Foreskin keratinocyte (primary cell): ENCODE data around the genes KCNJ10, ATP1A4, NECTIN4 and PPOX.

- RAMPAGE, total RNA: no peak
These were observed 10.4 kb upstream of the VSIG8 start for GRCh38 chr1:159872850-159873318.

GRCh38 chr1:160030820-160031697, 731 bp downstream of the PIGM start:
- RAMPAGE, total RNA: no peak

- RAMPAGE, total RNA: no peak
These were observed 786 bp upstream of the PIGM start for GRCh38 chr1:160032519-160033032.

- RAMPAGE, total RNA: no peak
These were observed at the start of gene KCNJ10 for GRCh38 chr1:160069980-160070768. TSS of gene KCNJ10 (minus strand) at chr1:160070160.

- RAMPAGE, total RNA: no peak
These were observed 542 bp downstream of the IGSF8 start for GRCh38 chr1:160097848-160098306.

DNA sequence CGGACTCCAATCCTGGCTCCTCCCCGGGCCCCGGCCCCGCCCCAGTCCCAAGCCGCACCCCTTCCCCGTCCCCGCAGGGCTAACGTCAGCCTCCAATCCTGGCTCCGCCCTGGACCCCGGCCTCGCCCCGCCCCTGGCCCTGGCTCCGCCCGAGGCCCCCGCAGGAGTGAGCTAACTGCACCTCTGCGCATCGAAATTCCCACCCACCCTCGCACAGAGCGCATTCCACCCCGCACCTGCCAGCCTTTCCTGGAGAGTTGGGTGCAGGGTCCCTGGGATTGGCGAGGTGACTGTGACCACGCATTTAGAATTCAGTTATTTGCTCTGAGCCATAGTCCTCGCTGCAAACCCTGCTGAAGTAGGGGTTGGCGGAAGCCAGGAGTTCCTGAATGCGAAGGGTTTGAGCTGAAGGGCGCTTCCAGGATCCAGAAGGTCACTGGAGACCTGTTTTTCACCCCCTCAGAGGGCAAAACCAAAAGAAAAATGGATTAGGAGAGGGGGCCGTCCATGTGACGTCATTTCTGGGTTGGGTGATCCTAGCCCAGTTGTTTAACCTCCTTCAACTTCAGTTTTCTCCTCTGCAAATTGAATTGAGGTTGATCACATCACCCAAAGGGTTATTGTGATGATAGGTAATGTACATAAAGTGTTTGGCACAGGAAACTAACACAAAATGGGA, 700 bp upstream of the IGSF8 start:
- RAMPAGE, total RNA: no peak

- RAMPAGE, total RNA: no peak
These were observed at the start of gene ATP1A4 for GRCh38 chr1:160151391-160151797. TSS of gene ATP1A4 (plus strand) at chr1:160151603.

DNA sequence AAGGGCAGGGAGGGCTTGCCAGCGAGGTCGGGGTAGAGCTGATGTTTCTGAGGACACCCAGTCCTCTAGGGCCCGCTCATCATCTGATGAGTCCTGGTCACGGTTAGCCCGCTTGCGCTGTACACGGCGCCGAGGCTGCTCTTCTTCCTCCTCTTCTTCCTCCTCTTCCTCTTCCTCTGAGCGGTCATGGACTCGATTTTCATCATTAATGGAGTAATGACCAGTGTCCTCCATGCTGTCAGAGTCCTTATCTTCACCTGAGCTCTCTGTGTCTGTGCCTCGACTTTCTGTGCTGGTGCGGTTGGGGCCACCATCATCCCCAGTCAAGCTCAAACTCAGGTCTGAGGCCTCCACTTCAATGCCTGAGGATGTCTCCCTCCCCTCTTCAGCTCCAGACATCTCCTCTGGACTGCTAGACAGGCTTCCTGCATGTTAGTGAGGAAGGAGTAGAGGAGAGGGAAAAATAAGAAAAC, 22.4 kb downstream of the DCAF8 start:
- RAMPAGE, total RNA: no peak

DNA sequence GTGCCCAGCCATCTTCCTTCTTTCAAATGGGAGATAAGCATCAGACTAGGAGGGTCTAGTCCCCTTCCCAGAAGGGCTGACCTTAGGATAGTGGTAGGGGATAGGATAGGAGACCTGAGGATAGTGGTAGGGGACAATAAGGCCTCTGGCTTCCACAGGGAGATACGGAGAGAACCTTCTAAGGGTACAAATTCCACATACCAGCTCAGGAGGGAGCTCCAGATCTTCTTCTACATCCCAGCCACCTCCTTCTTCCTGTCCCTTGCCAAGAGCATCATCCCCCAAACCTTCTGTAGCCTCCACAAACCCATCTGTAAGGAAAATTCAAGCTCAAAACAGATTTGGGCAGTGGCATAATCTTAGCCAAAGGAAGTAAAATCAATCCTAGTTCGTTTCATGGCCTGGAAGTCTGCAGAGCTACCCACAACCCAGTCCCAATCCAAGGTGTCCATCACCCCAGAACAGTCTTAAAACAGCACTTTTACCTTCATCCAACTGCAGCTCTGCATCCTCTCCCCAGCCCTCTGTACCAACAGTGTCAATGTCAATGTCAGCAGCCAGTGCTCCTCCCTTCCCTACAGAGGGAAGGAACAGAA, 9.4 kb upstream of the PEX19 start:
- RAMPAGE, total RNA: no peak

DNA sequence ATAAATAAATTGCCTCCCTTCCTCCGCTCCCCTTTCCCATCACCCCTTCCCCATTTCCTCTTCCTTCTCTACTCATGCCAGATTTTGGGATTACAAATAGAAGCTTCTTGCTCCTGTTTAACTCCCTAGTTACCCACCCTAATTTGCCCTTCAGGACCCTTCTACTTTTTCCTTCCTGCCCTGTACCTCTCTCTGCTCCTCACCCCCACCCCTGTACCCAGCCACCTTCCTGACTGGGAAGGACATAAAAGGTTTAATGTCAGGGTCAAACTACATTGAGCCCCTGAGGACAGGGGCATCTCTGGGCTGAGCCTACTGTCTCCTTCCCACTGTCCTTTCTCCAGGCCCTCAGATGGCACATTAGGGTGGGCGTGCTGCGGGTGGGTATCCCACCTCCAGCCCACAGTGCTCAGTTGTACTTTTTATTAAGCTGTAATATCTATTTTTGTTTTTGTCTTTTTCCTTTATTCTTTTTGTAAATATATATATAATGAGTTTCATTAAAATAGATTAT, 8.4 kb upstream of the NHLH1 start:
- RAMPAGE, total RNA: no peak

DNA sequence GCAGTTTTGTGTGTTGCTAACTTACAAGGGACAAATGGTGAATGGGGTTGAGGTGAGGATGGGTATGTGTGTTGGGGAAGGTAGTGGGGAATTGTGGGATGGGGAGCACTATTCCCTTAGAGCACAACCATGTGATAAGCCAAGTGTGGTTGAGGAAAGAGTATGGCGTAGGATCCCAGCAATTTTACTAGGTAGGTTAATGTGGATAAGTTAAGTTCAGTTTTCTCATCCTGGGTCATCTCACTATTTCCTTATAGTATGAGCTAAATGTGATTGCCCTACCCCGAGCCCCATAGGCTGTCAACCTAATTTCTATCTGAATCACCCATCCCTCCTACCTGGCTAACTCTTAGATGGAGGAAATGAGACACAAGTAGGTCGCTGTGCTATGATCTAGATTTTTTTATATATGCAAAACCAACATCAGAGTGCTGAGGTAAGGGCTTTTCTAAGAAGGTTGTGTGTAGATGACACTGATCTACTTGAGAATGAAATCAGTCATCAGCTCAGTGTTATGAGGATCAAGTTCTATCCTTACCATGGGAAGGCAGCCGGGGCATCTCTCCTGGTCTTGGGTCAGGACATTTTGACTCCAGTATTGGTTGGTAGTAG, 23.8 kb downstream of the SLAMF1 start:
- RAMPAGE, total RNA: no peak

DNA sequence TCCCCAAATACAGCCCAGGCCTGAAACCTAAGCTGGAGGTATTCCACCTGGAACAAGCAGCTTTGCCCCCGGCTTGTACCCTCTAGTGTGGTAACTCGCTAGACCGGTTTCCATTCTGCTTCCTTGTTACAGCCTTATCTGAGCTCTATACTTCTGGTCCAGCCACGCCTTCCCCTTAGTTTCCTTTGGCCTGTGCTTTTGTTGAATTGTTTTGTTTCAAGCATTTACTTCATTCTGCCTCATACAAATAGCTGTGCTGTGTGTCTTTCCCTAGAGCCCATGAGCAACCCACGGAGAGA, 14.6 kb upstream of the LY9 start:
- RAMPAGE, total RNA: no peak

GRCh38 chr1:161068031-161068879, 1.4 kb downstream of the ARHGAP30 start:
- RAMPAGE, total RNA: no peak

DNA sequence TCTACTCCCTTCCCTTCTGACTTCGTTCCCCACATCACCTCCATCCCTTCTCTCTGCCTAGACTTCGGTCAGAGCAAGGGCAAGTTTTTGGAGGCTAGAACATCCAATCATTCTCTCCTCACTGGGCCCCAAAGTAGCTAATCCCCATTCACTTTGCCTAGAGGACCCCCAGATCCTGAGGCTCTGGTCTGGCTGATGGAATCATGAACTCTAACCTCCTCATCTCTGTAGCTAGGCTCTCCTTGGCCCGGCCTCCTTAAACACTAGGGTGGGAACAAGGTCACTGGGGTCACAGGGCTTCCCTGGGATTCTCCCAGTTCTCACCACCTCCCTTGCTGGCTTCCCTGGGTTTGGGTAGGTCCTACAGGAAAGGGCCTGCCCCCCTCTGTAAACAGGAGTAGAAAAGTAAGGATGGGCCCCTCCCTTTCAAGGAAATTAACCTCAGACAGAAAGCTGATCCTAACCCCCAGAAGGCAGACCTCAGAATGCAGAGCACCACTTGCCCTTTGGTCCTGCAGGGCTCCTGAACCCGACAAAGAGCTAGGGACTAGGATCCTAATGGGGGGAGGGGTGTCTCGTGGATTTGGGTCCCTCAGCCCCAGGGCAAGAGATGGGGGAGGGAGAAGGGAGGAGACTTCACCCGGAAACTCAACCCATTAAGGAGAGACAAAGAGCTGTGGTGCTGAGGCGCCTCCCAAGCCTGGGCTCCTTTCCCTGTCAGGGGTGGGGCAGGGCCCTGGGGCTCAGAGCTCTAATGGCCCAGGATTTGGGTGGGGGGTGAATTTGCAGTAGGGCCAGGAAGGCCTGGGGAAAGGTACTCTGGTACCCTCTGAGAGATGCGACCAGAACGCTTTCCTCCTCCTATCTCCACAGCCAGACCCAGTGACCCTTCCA, 3.1 kb downstream of the NECTIN4 start:
- RAMPAGE, total RNA: no peak

GRCh38 chr1:161088965-161090141, at the start of gene NECTIN4:
TSS of gene NECTIN4 (minus strand) at chr1:161089558.
- RAMPAGE, total RNA: no peak

DNA sequence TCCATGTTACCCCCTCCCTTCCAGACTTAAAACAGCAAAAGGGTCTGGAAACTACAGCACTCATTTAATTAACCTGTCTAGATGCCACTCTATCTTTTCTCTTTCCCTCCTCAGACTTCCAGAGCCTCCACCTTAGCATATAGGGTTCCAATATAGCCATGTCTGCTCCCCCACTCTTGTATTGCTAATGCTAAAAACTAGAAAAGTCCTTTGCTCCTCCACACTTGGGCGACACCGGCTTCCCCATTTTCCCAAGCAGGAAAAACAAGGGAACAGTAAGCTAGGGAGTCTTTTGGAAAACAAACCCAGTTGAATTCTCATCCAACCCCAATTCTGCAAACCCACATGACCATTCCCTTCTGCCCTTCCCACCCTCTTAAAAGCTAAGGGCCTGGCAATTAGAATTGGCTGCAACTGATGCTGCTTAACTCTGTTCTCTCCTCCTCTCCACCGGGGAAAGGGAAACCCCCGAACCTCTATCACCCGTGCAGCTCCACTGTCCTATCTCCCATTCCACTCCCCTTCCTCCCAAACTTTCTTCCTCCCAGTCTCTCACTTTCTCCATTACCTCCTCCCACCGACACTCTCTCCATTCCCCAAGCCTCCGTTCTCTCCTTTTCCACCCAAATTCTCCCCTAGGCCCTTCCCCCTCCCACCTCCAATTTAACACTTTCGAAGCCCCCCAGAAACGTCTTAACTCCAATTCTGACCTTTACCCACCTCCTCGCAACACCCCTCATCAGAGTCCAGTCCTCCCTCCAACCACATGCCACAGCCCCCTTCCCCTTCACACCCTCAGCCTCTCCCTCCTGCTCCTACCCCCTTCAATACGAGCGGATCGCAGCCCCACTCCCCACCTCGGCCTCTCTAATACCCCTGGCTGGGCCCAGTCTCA, 834 bp downstream of the DEDD start:
- RAMPAGE, total RNA: no peak

DNA sequence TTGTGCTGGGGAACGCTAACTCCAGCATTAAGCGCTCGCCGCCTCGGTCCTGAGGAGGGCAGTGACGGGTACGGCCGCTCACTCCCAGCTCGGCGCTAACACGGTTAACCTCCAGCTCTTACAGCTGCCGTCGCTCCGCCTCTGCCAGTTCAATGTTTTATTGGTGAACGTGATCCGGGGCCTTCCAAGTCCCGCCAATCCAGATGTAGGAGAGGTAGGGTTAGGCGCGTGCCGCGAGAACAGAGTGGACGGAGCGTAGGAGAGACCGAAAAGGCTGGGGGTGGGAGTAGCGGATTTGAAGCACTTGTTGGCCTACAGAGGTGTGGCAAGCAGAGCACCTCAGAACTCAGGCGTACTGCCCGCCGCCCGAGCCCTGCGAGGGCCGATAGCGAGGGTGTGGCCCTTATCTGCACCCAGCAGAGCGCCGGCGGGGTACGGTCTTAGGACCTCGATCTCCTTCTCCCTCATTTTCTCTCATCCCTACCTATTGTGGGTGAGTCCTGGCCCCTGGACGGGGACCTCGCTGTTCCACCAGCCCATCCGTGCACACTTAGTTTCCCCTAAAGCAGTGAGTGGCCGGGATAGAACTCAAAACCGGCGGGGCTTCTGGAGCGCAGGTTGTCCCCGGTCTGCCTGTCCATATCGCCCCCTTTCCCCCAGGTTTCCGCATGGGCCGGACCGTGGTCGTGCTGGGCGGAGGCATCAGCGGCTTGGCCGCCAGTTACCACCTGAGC, at the start of gene PPOX:
Gene PPOX, plus strand, starts transcription at position 247 of the 734 bp plus-strand sequence.
- RAMPAGE, total RNA: no peak

- RAMPAGE, total RNA: no peak
These were observed 712 bp downstream of the PPOX start for GRCh38 chr1:161166914-161167362.

- RAMPAGE, total RNA: no peak
These were observed 1.1 kb downstream of the ADAMTS4 start for GRCh38 chr1:161197744-161198168.

GRCh38 chr1:161307309-161307924, 2.4 kb downstream of the MPZ start:
- RAMPAGE, total RNA: no peak